Measurements from ENCODE around the gene ARID4A.

DNA sequence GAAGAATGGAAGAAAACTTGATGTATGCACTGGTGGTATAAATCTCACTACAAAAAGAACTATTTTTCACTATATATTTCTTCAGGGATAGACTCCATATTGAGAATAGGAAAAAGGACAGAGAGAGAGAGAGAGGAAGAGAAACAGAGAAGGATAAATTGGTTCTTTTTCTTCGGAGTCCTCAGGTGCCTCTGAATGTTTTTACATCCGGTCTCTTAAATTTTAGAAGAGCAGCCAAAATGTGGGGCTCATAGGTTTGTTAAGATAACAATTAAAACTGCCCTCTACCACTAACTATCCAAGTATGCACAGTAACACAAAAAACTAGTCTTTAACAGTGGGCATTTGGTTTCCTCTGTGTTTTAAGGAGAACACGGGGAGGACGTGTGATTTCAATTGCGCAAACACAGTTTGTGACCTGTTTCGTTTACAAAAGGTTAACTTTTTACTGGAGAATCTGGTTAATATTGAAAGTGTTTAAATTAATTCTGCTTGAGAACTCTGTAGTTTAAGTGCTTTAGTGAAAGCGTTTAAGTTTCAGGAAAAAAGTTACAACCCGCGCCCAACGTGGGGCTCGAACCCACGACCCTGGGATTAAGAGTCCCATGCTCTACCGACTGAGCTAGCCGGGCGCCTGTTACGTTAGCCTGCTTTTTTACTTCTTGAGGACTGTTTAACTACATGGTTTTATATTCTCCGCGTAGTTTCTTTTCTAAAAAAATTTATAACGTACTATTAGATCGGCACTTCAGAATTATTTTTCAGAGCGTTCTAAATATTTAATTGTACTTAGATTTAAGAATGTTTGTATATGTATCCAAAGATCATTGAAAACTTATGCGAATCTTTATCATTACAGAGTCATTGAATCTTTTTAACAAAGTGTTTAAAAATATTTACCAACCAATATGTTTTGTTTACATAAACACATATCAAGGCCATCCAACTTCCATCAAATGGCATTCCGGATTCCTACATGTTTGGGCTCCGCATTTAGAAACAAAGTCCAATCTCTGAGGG is 5.0 kb upstream of the PSMA3 start:
- PRO-cap: unidirectional peak, minus-strand start at position 636 of the sequence

- PRO-cap: no peak
Measured at GRCh38 chr14:58288851-58289558, 9.3 kb upstream of the ARID4A start.

GRCh38 chr14:58298318-58298998 is at the start of gene ARID4A:
Gene ARID4A (plus strand): TSS chr14:58298555.
- PRO-cap: bidirectional peak, plus-strand start at chr14:58298442, minus-strand start at chr14:58298073; unidirectional peak, plus-strand start at chr14:58298567

DNA sequence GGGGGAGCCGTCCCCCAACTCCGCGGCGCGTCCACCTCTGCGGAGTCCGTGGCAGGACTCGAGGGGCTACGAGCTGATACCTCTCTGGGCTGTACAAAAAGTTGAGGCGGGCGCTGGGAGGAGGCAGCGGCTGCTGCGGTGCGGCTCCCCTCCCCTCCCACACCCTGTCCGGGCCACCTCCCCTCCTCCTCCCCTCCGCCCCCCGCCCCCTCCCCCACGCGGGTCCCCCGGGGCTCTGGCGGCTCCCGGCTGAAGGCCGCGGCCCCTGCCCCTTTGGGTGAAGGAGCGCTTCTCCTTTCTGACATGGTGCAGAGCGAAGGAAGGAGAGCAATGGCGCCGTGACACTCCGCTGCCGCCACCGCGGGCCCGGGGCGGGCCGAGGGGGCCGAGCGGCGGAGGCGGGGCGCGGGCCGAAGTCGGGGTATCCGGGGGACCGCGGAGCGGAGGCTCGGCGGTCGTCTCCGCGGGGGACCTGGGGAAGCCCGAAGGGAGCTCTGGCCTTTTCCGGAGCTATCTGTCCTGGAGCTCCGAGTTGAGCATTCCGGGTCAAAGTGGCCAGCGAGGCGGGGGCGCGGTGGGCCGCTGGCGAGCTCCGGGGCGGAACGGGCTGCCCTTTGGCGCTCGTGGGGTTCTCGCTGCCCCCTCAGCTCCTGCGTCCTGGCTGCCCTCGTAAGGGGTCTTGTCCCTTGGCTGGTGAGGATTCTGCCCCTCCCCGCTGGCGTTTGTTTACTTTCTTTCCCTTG is 815 bp downstream of the ARID4A start:
- PRO-cap: bidirectional peak, plus-strand start at position 424 of the sequence, minus-strand start at position 161 of the sequence

- PRO-cap: no peak
Measured at GRCh38 chr14:58639509-58640194, 1.9 kb downstream of the DACT1 start.

GRCh38 chr14:58749039-58749669 is 111.4 kb downstream of the DACT1 start:
- PRO-cap: no peak

GRCh38 chr14:59197674-59198208 is 9.3 kb downstream of the DAAM1 start:
- PRO-cap: no peak

DNA sequence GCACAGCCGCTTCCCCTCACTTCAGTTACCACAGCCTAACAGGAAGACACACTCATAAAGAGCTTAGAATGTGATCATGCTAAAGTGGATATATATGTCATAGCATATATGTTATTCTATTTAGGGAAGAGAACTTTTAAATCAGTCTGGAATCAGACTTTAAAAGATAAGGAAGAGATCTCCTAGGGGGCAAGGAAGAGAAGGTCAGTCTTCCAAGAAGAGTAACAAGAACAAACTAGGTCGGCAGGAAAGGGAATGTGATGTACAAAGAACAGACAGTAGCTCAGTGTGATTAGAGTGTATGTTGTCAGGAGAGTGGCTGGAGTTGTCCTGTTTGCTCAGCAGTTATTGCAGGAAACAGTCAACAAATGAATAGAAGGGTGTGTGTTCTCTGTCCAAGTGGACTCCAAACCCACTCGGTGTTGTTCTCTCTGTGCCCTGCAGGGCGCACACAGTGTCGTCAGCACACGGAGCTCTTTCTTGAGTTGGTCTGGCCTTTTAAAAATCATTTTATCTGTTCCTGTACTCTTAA is 74.5 kb downstream of the DAAM1 start:
- PRO-cap: no peak

- PRO-cap: bidirectional peak, plus-strand start at chr14:60249221, minus-strand start at chr14:60248983
Measured at GRCh38 chr14:60248922-60249194, 163 bp upstream of the PPM1A start.

DNA sequence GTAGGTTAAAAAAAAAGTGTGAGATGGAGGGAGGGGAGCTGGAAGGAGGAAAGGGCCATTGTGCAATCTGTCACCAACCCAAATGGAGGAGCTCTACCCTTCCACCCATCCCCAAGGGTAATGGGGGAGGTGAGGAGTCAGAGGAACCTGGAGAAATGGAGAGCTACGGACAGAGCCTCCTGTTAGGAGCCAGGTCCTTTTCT is 2.7 kb downstream of the SIX1 start:
- PRO-cap: unidirectional peak, plus-strand start at position 140 of the sequence

DNA sequence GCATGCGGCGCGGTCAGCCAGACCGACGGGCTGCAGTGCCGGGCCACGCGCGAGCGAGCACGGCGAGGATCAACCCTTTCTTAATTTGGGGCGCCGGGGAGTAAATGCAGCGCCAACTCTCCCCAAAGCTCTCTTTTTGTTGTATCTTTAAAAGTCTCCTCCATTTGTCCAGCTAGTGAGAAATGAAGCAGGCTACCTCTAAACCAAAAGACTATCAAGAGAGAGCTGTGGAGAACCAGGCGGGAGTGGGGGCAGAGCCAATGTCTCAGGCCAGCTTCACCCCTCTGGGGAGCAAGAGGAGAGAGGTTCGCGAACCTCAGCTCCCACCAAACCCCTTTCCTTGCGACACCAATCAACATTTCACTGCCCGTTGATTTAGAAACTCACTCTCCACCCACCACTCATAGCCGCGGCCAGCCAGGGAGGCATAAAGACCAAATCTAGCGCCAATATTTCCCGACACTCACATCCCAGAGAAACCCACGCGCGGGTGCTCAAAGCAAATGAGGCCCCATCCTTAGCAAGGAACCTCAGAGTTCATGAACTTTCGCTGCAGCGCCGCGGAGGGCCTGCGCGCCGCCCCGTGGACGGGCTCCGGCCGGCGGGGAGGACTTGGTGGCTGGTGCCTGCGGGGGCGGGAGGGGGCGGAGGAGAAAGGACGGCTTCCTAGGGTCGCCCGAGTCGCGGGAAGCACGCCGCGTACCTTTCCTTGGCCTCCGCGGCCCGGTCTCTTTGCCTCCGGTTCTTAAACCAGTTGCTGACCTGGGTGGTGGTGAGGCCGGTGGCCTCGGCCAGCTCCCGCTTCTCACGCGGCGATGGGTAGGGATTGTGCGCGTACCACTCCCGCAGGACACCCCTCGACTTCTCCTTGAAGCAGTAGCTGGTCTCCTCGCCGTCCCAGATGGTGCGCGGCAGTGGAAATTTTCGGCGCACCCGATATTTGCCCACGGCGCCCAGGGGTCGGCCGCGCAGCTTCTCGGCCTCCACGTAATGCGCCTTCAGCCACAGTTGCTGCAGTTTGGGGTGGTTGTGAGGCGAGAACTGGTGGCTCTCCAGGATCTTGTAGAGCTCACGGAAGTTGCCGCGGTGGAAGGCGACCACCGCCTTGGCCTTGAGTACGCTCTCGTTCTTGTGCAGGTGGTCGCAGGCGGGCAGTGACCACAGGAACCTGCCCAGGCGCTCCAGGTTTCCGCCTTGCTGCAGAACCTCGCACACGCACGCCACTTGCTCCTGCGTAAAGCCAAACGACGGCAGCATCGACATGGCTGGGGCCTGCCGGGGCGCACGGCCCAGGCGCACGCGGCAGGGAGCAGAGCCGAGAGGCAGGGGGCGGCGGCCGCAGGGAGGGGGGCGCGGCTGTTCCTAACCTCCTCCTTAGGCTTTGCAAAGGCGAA is 853 bp downstream of the SIX1 start:
- PRO-cap: bidirectional peak, plus-strand start at position 404 of the sequence, minus-strand start at position 338 of the sequence

DNA sequence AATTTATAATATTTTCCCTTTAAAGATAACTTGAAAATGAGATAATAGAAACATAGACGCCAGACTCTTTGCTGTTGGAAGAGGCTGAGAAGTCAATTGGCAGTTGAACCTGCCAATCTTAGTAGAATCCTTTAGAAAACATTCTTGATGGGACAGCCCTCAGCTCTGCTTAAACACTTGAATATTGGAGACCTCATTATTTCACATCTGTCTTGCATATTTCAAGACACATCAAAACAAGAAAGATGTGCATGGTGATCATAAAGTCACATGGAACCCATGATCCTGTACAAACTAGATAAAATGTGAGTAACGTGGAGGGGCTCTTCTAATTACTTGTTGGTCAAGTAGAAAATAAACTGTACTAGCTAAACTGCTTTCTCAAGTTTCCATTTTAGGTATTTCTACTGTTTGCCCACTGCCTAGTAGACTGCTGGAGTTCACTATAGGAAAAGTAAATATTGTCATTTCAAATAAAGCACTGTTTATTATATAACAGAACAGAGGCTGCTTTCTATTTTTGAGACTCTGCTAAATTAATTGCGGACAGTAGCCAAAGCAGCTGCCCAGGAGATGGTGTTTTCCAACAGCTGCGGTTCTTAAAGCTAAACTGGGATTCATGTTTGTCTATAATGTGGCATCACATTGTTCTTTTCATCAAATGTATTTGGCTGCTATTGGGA is 15.7 kb upstream of the SIX1 start:
- PRO-cap: no peak

DNA sequence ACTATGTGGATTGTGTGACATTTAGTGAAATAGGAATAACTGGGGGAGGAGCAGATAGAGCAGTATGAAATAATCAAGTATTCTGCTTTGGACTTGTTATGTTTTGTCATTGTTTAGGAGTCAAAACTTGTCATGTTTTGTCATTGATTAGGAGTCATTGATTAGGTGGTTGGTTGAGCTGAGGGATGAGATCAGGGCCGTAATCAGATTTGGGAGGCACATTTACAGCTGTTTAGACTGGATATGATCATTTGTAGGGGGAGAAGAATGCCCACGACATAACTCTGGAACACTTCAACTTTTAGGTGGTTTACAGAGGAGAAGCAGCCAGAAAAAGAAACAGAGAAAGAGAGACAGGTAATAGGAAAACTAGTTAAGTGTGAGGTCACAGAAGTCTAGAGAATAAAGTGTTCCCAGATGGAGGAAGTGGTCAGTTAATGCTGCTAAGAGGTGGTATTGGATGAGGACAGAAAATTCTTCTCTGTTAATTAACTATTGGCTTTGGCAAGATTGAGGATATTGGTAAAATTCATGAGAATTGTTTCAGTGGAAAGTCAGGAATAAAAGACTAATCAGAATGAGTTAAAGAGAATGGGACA is 40.3 kb downstream of the MNAT1 start:
- PRO-cap: no peak

DNA sequence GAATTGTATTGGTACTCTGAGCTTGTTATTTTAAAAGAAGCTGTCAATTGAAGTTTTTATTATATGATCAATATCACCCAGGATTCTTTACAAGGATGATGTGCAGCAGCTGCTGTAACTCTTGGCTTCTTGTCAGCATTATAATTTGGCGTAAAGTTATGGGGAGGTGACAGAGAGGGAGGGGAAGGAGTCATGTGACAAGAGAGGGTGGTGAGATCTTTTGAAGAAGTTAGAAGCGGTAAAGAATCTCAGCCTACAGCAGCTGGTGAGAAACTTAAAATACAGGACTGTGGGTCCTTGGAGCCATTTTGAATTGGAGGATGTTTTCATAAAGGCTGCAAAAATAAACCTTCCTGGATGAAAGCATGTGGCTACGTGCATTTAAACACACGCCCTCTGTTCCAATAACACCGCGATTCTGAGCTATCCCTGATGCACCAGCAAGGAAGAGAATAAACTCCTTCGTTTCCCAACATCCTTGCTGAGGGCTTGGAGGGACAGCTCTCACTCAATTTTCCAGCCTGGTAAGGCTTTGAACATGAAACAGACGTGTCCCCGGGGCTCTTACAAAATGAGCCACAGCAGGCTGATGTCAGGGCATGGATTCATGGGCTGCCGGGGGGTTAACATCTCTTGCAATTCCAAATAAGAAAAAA is 133.7 kb downstream of the TMEM30B start:
- PRO-cap: no peak

GRCh38 chr14:61218673-61219093 is 62.5 kb downstream of the TMEM30B start:
- PRO-cap: no peak

- PRO-cap: bidirectional peak, plus-strand start at chr14:61280727, minus-strand start at chr14:61280673
Measured at GRCh38 chr14:61279866-61280872, 969 bp downstream of the TMEM30B start.

GRCh38 chr14:61333915-61334689 is 12.7 kb downstream of the PRKCH start:
- PRO-cap: no peak

DNA sequence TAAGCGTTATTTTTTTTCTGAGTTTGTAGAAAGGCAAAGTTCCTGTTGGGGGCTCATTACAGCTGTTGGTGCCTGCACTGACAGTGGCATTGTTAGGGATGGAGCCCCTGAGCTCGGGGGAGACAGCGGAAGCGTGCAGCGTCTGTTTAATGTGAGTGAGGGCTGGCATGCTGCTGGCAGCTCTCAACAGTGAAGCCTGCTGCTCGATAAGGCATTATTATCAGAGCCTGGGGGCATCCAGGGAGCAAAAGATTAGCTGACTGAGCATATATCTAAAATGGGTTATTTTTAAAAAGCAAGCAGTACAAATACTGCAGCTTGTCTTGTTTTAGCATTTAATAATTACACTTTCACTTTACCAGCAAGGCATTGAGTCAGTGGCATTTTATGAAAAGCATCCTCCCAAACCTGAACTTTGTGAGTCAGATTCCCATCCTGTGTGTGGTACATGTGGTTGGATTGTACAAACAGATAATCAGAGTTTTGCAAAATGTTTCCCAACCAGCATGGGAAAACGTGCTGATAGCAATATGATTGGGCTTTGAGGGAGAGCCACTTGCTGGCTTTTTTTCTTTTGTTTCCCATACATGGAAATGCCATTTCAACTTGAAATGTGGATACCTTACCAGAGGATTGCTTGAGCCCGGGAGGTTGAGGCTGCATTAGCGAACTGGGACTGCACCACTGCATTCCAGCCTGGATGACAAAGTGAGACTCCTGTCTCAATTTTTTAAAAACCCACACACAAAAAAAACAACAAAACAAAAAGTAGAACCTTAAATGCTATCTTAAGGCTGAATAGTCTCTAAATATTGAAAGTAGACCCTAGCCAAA is 150.8 kb downstream of the PRKCH start:
- PRO-cap: no peak

DNA sequence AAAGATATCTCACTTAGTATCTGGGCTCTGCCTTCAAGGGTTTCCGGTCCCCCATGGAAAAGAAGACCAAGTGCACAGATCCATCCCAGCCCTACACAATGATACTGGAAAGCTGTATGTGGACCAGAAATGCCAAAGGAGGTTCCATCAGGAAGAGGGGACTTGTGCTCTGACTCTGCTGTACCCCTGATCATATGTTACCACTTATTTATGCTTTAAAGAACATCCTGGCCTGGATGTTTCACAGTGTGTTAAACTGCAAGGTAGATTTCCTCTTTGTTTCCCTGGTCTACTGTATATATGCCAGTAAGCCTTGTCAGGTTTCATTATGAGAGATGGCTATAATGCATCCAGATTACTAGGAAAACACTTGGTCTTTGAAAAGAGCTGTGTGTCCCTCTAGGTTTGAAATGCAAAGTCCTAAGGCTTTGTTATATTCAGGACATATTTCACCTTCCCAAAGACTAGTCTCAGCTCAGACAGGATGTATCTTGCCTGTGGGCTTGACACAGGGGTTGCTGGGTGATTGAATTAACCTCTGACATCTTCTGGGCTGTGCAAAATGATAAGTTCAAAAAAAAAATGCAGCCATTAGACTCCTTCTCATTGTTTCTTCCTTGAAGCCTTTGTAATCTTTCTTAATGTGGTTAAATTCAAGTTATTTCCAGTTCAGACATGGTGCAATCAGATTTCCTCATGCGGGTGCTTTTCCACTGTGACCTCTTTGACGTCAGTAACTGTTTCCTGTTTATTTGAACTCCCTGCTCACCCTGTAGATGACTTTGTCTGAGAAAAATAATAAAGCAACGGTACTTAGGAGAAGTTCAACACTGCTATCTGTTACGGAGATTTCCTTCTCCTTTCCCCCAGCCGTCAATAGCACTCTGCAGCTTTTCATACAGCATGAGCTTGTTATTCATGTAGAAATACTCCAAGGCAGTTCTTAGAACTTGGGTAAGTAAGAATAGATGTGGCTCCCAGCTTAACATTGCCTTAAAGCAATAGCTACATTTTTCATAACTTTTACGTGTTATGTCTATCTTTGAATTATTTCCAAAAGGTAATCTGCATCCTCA is 155.3 kb downstream of the PRKCH start:
- PRO-cap: no peak

DNA sequence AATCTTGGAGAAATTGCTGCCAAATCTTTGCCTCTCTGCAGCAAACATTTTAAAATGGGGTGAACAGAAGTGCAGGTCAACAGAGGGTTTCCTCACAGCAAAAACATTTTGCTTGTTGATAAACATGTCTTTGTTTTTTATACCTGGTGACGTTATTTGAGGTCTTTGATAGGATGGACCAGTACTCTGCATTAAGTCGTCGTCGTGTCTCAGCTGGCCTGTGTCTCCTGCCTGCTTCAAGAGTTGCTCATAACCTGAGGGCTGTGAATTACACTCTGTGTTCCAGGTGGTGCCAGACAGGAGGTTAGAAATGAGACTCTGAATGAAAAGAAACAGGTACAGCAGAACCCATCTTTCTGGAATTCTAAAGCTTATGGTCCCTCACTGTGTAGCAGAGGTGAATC is 161.0 kb downstream of the PRKCH start:
- PRO-cap: no peak